Neural progenitor cell (in vitro differentiated cells): Measurements from ENCODE around the genes ZNF607 and PPP1R14A.

DNA sequence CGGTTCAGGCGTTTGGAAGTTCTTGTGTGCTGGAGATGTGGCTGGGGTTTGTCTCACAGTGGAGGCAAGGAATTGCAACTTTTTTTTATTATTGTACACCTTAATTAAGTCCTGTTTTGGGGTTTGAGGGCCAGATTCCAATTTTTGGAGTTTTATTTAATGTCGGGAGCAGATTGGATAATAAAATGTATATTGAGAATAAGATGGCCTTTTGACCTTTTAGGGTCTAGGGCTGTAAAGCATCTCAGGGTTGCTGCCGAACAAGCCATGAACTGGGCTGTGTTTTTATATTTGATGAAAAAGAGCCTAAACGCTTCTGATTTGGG lies 6.6 kb upstream of the COX7A1 start:
- RAMPAGE, long total RNA: no peak

GRCh38 chr19:36159248-36160319 lies 7.3 kb upstream of the COX7A1 start:
- RAMPAGE, long total RNA: no peak

DNA sequence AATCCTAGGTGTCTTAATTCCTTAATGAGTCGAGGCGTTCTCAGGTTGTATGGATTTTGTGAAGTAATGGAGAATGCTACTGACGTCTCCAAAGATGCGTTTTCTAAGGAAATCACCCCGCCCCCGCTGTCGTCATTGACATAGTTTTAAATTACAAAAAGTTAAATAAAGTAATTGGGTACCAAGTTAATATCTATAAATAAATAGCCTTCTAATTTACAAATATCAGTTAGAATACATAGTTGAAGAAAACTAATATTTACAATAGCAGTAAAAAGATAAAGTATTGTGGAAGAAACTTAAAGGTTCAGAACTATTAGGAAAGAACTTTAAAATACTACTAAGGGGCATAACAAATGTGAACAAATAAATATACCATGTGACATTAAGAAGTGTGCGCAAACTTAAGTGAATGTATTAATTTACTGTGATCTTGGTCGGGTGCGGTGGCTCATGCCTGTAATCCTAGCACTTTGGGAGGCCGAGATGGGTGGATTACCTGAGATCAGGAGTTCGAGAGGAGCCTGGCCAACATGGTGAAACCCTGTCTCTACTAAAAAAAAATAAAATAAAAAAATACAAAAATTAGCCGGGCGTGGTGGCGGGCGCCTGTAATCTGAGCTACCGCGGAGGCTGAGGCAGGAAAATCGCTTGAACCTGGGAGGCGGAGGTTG lies 1.2 kb downstream of the ZNF146 start:
- RAMPAGE, long total RNA: no peak

DNA sequence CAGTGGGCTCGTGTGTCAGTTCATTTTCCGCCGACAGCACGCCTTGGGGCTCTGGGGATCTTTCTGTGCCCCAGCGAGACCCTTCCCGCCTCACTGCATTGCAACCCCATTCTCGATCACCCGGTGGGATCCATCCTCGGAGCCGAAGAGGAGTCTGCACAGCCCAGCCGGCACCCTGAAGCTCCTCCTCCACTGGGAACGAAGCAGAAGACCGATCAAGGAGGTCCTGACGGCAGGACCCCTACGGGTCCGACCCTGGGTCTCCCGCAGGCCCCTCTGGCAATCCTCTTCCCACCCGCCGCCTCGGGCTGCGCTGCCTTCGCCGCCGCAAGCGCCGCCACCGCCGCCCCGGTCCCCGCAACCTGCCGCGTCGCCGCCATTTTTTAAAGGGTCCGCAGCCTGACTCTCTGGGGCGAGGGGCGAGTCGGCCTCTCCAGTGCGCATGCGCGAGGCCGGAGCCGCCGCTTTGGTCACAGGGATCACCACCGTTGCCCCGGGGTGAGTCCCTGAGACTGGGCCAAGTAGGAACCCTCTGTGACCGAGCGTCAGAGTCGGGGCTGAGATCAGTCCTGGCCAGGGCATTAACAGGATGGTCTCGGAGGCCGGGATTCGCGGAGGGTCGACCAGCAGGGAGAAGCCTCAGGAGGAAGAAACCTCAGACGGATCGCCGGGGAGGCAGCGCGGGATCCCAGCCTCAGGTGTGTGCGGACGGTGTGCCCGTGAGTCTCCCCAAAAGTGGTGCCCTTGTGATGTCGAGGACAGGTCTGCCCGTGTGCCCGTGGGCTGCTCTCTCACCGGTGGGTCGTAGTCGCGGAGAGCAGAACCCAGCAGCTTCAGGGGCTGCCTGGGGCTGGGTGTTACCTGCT lies 42.6 kb downstream of the ZNF146 start:
- RAMPAGE, long total RNA: no peak

GRCh38 chr19:36341084-36341717 lies 37.8 kb downstream of the ZFP14 start:
- RAMPAGE, long total RNA: no peak

DNA sequence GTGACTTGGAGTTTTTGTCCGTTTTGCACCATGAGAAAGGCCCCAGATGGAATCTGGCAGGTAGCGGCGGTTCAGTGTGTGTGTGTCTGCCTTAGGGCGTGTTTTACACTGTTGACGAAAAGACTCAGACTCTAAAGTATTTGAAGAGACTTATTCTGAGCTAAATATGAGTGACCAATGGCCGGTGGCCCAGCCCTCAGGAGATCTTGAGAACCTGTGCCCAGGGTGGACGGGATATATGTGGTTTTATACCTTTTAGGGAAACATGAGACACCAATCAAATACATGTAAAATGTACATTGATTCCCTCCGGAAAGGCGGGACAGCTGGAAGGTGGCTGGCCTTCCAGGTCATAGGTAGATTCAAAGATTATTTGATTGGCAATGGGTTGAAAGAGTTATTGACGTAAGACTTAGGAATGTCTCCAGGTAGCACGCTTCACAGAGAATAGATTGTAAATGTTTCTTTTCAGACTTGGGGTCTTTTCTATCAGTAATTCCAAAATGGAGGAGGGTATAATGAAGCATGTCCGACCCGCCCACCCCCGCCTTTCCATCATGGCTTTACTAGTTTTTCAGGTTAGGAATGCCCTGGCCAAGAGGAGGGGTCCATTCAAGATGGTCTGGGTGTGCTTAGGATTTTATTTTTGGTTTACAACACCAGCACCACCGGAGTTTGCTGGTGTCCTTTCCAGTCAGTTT lies 975 bp upstream of the ZNF529 start:
- RAMPAGE, long total RNA: no peak

GRCh38 chr19:36746037-36746524 lies 26.5 kb downstream of the ZNF850 start:
- RAMPAGE, long total RNA: no peak

DNA sequence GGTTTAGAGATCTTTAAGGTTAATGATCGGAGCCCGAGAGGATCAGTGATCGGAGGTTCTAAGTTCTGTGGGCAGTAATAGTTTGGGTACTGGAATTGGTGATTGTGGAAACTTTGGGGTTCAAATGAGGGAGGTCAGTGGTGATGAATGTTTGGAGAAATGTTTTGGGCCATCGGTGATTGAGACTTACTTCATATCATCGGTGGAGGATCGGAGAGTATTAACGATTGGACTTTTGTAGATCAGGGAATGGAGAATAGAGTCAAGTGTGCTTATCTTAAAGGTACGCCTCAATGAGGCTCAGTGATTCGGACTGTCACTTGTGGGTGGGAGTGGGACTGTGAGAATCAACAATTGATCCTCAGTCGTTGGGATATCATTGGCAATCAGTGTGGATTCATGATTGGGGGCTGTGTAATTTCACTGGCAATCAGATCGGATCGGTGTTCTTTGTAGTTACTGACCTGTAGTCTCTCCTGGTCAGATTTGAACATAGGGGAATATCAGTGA lies 678 bp downstream of the ZNF793 start:
- RAMPAGE, long total RNA: no peak

DNA sequence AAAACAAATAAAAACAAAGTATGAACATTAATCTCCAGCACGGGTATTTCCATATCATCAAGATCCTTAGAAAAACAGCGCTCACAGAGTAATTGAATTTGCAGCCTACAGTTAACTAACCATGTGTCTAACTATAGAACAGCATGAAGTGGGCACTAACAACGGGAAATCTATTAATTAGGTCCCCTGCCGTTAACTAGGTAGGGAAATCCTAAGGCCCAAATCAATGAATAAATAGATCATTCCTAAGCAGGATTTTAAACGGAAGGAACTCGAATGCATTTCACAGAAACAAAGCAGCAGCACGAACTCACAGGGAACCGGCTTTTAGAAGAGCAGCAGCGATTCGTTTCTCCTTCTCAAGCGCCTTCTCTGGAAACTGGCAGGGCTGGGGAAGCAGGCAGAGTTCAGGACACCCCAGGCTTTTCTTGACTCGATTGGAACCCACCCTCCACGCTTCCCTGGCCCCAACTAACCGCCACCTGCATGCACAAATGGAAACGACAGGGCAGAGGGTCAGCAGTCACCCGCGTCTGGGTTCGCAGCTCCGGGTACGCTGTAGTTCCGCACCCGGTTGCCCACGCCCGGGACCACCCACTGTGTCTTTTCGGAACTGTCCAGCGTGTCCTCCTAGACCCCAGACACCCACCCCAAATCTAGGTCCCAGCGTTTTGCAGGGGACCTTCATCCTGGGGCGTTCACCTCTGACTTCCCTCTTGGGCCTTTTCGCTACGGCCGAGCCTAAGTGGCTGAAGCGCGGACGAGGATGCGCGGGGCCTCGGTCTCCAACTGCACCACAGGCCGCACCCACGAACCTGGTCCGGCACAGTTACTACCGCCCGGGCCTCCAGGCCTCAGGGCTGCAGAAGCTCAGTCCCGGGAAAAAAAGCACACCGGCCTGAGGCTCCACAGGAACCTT lies 608 bp downstream of the ZFP30 start:
- RAMPAGE, long total RNA: no peak

- RAMPAGE, long total RNA: start-site peak on the minus strand at chr19:37719726-37719764, 59 and 160 reads in 2 replicates
Measured at GRCh38 chr19:37718858-37720218, at the start of gene ZNF607. Gene ZNF607 (minus strand): TSS chr19:37719761.

DNA sequence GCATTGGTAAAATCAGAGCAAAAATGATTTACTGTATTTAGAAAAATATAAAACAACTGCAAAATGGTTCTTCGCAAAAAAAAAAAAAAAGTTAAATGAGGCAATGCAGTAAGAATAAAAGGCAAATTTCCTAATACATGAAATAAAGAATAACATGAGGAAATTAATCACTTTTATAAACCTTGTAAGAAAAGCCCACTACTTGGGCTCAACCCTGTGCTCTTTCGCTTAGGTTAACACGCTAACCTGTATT lies 23.7 kb downstream of the ZNF573 start:
- RAMPAGE, long total RNA: no peak

- RAMPAGE, long total RNA: no peak
Measured at GRCh38 chr19:37907347-37907720, 326 bp downstream of the SIPA1L3 start.

- RAMPAGE, long total RNA: no peak
Measured at GRCh38 chr19:37941249-37942042, 34.4 kb downstream of the SIPA1L3 start.

GRCh38 chr19:37978646-37979166 lies 71.7 kb downstream of the SIPA1L3 start:
- RAMPAGE, long total RNA: no peak

DNA sequence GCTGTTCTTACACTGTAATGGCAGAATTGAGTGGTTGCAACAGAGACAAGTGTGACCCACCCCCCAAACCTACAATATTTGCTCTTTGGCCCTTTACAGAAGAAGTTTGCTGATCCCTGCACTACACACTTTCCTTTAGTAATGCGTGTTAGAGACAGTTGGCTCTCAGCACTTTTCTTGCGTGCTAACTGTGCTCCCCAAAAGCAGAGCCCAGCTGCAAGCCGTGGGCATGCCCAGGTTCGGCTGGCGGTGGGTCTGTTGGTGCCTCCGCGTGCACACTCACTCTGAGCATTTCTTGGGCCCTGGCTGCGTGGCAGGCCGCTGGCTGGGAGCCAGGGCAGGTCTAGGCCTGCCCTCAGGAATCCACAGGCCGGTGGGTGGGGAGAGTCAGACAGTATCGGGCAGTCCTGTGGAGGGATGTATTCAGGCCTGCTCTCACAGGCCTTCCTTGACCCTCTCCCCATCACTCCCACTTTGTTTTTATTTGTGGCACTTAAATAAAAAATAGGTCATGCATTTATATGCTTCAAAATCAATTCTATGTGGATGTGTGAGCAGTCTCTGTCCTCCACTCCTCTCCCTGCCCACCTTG lies 72.7 kb downstream of the SIPA1L3 start:
- RAMPAGE, long total RNA: no peak

- RAMPAGE, long total RNA: no peak
Measured at GRCh38 chr19:37988751-37989331, 81.8 kb downstream of the SIPA1L3 start.

GRCh38 chr19:38023142-38023966 lies 116.3 kb downstream of the SIPA1L3 start:
- RAMPAGE, long total RNA: no peak

DNA sequence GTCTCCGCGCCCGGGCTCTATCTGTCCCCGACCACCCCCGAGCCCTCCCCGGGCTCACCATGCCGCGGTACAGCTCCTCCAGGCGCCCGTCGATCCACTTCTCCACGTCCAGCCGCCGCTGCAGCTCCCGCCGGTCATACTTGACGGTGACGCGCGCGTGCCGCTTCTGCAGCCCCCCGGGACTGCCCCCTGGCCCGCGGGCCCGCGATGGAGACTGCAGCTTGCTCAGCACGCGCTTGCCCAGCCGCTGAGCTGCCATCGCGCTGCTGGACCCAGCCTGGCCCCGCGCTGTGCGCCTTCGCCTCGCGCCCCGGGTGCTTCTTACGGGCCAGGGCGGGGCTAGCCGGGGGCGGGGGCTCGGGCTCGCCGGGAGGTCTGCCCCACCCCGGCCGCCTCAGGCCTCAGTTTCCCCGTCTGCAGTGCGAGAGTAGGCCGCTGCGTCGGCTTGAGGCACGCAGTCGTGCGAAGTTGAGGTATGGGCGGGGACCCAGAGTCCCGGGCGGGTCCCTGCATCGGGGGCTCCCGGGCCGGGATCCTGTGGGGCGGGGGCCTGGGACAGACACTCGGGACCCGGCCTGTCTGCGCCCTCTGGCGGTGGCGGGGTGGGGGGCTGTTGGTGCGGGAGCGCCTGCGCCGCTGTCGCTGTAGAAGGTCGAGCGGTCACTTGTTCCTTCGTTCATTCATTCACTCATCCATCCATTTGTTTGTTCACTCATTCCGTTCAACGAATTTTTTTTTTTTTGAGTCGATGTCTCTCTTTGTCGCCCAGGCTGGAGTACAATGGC lies at the start of gene PPP1R14A:
PPP1R14A (minus strand) TSS at position 294 of the 785 bp plus-strand sequence.
- RAMPAGE, long total RNA: no peak

GRCh38 chr19:38303576-38303990 lies 468 bp upstream of the C19orf33 start:
- RAMPAGE, long total RNA: no peak

DNA sequence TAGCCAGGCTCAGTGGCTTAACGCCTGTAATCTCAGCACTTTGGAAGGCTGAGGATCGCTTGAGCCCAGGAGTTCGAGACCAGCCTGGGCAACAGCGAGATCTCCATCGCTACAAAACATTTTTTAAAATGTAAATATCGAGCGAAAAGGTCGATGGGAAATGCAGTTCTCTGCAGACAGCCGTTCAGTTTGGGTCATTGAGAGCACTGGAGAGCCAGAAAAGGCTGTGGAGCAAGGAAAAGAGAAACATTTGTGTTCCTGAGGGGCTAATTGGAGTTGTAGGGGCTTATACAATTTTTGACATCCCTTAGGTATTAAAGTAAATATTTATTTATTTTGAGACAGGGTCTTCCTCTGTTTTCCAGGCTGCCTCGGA lies 613 bp upstream of the YIF1B start:
- RAMPAGE, long total RNA: no peak